ENCODE measurements around the gene CPA2.

GRCh38 chr7:129731026-129731584 is 119.6 kb downstream of the NRF1 start:
- CAGE, long polyA plus RNA = no peak
- RRBS = no CpG with 5 or more reads among the region's 10 CpGs

- CAGE, long polyA plus RNA = no peak
- RRBS = no CpG with 5 or more reads among the region's 5 CpGs
Observed at GRCh38 chr7:129739440-129740028, 128.0 kb downstream of the NRF1 start.

DNA sequence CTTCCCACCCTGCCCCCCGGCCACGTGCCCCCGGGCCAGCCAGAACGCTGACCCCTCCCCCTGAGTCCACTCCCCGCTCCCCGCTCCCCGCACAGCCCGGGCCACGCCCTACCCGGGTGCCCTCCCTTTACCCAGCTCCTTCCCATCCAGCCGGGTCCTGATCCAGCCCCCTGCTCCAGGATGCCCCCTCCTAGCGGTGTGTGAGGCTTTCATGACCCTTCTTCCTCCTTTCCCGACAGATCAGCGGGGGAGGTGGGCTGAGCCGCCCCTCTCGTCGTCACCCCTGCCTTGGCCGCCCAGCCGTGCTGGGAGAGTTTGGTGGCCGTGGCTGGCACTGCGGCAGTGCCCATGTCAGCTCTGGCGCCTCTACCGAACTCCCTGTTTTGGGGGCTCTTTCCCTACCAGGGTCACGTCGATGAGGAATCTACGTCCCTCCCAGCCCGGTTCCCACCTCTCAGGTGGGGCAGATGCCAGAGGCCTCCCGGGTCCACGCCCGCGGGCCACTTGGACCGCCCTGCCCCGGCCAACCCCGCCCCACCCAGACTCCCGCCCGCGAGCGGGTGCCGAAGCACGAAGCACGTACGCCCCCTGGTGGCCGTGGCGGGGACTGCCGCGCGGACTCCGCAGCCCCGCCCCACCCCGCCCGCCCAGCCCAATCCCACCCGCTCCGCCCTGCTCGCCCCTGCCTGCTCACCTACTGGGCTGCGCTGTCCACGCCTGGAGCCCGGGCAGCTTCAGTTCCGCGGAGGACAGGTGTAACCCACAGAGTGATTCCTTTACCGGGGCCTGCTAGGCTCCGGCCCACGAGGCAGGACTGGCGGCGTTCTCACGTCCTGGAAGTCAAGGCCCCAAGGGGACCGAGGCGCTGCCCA is 127.2 kb downstream of the UBE2H start:
- CAGE, long polyA plus RNA = no peak
- RRBS = 7% methylated on average over 18 of the region's 67 CpGs

DNA sequence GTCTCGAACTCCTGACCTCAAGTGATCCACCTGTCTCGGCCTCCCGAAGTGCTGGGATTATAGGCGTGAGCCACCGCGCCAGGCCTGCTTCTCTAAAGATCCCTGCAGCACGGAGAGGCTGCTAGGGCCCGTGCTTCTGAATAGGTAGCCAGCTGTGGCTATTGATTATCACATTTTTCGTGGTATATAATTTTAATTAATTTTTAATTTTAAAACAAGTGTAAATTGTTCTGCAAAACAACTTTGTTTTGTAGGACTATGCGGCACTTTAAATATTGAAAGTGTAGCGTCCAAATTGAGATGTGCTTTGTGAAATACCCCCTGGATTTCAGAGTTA is 126.2 kb downstream of the UBE2H start:
- CAGE, long polyA plus RNA = no peak
- RRBS = no CpG with 5 or more reads among the region's 11 CpGs

GRCh38 chr7:129906852-129907358 is 45.9 kb downstream of the UBE2H start:
- CAGE, long polyA plus RNA = no peak
- RRBS = no CpG with 5 or more reads among the region's 9 CpGs

GRCh38 chr7:129970642-129971367 is 18.0 kb upstream of the UBE2H start:
- CAGE, long polyA plus RNA = no peak
- RRBS = no CpG with 5 or more reads among the region's 11 CpGs

DNA sequence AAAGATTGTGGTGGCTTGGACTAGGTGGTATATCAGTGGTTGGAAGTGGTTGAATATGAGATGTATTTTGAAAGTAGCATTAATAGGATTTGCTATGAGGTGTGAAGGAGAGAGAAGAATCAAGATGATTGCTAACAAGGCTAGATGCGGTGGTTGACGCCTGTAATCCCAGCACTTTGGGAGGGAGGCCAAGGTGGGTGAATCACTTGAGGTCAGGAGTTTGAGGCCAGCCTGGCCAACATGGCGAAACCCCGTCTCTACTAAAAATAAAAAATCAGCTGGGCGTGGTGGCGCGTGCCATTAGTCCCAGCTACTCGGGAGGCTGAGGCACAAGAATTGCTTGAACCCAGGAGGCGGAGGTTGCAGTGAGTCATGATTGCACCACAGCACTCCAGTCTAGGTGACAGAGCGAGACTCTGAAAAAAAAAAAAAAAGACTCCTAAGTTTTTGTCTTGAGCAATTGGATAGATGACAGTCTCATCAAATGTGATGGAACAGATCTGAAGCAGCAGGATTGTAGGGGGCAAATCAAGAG is 14.1 kb downstream of the KLHDC10 start:
- CAGE, long polyA plus RNA = no peak
- RRBS = no CpG with 5 or more reads among the region's 10 CpGs

DNA sequence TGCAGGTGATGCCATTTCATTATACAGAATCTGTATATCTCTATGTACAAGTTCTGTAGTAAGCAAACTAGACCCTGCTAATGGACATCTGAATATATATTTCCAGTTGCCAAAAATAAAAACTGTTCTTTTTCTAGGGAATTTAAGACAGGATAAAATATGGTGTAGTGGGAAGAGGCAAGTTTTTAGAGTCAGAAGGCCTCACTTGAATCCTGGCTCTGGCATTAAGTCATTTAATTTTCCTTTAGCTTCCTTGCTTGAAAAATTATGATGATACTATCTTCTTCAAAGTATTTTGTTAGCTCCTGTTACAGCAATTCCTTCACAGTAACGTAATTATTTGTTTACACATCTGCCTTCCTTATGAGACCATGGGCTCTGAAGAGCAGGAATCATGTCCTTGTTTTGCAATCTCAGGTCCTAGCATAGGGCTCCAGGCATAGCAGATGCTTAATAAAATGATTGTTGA is 25.3 kb downstream of the KLHDC10 start:
- CAGE, long polyA plus RNA = no peak
- RRBS = no CpG with 5 or more reads among the region's 1 CpG

DNA sequence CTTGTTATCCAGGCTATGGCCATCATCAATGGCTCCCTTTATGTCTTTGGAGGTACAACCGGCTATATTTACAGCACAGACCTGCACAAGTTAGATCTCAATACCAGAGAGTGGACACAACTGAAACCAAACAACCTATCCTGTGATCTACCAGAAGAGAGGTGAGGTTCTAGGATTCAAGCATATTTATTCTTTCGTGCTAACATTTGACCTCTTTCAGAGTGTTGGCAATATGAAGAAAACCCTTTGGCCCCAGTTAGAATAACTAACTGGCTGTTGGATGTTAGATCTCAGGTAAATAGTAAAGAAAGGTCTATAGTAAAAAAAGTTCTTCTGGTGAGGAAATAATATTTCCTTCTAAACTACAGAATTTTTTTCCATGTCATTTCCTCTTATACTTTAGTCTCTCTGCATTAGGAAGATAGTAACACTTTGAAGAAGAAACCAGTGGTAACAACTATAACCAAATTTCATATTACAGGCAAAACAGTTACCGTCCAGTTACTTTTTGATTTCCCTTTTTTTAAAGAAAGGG is 51.8 kb downstream of the KLHDC10 start:
- CAGE, long polyA plus RNA = no peak
- RRBS = no CpG with 5 or more reads among the region's 3 CpGs

GRCh38 chr7:130266430-130267030 is at the start of gene CPA2:
Gene CPA2 (plus strand): TSS chr7:130266863.
- CAGE, long polyA plus RNA = no peak
- RRBS = no CpG with 5 or more reads among the region's 2 CpGs

GRCh38 chr7:130273040-130273898 is 6.6 kb downstream of the CPA2 start:
- CAGE, long polyA plus RNA = no peak
- RRBS = 5% methylated on average over 10 of the region's 26 CpGs

GRCh38 chr7:130275087-130275829 is 8.6 kb downstream of the CPA2 start:
- CAGE, long polyA plus RNA = no peak
- RRBS = no CpG with 5 or more reads among the region's 12 CpGs

- CAGE, long polyA plus RNA = no peak
- RRBS = no CpG with 5 or more reads among the region's 25 CpGs
Observed at GRCh38 chr7:130384042-130385334, 4.2 kb downstream of the CPA1 start.

DNA sequence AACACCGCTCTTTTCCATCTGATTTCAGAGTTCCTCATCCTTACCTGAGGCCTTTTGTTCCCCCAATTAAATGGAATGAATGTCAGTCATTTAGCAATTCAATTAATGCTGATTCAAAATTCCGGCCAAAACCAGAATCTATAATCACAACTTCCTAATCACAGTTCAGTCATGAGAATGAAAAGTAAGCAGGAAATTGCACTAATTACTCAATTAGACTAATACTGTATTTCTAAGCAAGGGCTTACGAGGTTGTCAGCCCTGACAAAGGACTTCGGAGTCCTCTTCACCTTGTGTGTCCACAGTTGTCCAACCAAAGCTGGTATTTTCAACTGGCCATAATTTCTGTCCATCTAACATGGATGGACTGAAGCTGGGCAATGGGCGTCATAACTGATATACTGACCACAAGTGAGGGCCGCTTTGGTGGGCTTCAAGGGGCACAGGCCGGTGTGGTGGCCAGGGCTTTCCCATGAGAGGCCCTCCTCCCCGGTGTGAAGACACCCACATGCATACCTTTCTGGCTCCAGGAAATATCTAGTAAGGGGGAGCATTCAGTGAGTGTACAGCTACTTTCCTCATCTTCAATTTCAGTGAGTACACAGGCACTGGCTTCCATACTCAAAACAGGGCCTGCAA is 17.5 kb downstream of the CPA1 start:
- CAGE, long polyA plus RNA = no peak
- RRBS = no CpG with 5 or more reads among the region's 8 CpGs

- CAGE, long polyA plus RNA = no peak
- RRBS = no CpG with 5 or more reads among the region's 11 CpGs
Observed at GRCh38 chr7:130493406-130493877, 1.6 kb downstream of the MEST start.

GRCh38 chr7:130513961-130514987 is 22.4 kb downstream of the MEST start:
- CAGE, long polyA plus RNA = no peak
- RRBS = no CpG with 5 or more reads among the region's 7 CpGs

DNA sequence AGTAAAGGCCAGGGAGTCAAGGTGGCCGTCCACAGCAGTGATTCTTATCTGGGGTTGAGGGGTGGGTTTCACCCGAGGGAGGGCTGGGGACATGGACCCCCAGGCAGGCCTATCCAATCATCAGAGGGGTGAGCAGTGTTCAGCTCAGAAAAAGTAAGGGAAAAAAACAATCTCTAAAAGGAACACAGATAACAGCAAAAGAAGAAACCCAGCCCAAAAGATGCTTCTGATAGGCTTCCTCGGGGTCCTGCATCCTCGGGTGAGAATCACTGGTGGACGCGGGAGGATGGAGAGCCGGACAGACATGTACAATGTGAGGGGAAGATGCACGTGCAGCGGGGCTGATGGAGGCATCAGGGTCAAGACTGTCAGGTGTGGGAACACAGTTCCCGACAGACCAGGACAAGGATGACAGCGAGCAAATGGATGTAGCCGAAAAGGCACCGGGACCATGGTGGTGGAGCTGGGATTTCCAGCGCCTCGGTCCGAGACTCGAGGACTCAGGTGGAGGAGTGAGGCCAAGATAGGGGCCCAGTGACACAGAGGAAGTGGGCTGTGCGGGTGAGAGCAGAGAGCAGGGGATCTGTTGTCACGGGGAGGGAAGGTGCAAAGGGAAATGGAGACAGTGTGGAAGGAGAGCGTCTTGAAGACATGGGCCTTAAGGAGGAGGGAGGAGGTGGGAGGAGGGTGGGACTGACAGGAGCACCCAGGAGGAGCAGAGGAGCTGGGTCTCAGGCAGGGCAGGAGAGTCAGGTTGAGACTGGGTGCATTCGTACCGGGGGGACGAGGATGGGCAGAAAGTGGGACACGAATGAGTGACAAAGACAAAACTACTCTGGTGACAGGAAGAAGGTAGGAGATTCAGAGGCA is 44.7 kb downstream of the MEST start:
- CAGE, long polyA plus RNA = no peak
- RRBS = no CpG with 5 or more reads among the region's 24 CpGs

GRCh38 chr7:130868079-130868741 is 134.2 kb upstream of the KLF14 start:
- CAGE, long polyA plus RNA = no peak
- RRBS = no CpG with 5 or more reads among the region's 8 CpGs

DNA sequence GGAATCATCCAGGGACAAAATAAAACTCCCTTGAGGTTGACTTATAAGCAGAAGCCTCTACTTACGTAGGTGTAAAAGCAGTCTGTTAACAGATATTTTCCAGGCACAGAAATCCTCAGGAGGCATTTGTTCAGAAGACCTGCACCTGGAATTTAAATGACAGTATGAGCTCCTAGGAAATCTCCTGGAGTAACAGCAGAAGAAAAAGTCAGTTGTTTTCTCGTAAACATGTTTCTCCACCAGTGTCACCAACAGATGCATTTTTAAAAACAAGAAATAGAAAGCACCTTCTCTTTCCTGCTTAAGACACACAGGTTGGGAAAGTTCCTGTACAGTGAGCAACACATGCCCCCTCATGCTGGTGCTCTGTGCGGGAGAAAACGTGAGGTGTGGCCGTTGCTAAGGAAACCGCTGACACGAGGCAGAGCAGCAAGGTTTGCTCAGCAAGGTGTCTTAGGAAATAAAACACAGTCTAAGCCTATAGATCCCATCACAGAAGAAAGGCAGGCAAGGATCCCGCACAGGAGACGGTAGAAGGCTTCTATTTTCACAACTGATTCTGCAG is 150.3 kb upstream of the KLF14 start:
- CAGE, long polyA plus RNA = no peak
- RRBS = no CpG with 5 or more reads among the region's 9 CpGs

GRCh38 chr7:130886448-130886818 is 152.4 kb upstream of the KLF14 start:
- CAGE, long polyA plus RNA = no peak
- RRBS = no CpG with 5 or more reads among the region's 7 CpGs

Data from osteoblast (primary cell).